ENCODE measurements around a stretch of chr10.

DNA sequence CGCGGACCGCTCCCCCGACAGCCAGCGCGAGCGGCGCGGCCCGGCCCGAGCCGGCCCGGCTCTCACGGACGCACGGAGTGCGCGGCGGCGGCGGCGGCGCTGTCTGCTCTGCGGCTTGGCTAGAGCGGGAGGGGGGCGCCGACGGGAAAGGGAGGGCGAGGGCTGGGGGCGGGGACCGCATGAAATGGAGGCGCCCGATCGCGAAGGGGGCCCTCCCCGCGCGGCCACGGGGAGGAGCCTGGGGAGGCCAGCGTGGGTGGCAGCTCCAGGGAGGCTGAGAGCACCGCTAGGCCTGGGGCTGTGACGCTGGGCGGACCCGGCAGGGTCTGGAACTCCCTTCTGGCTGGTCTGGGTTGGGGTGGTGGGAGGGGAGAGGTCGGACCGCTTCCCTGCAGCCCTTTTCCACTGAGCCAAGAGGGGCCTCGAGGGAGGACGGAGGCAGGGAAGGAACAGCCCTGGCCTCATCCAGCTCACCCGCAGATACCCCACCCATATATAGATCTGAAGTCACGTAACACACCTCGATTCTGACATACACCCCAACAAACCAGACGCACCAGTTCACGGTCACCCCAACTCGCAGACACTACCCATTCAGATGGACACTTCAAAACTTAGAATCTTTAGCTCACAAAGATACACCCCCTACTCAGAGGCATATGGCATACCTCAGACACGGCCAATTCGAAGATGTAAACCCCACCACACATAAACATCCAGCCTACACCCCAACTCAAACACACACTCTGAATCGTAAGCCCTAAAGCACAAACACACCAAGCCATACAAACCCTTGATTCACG, 9.2 kb downstream of the PSD start:
- PRO-cap: no peak
- RAMPAGE, long total RNA, 4 experiments: no peak in any of the 4 experiments

- PRO-cap: no peak
- RAMPAGE, long total RNA, 4 experiments: no peak in any of the 4 experiments
These were observed 623 bp upstream of the FBXL15 start for GRCh38 chr10:102419940-102420486.

DNA sequence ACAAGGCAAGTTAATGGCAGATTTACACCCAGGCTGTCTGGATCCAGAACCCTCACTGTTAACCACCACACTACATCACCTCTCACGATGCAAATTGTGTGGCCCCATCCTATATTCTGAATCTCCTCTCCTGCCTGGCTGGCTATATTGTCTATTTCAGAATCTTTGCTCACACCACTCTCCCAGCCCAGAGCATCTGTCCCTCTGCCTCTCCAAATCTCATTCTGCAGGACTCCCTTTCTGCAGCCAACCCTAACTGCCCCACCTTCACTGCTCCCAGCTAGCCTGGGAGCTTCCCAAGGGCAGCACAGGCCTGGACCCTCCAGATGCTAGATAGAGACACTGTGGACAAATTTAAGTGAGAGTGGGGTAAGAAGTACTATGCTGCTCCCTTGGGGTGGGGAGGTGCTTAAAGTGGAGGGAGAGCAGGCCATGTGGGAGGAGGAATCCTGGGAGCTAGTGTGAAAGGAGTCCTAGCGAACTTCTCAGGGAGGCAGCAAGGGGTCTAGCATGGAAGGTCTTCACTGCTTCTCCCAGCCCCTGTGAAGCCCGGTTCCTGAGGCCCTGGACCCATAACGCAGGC, 773 bp downstream of the CUEDC2 start:
- PRO-cap: no peak
- RAMPAGE, long total RNA, 4 experiments: no peak in any of the 4 experiments

- PRO-cap: no peak
- RAMPAGE, long total RNA, 4 experiments: no peak in any of the 4 experiments
These were observed 634 bp downstream of the MFSD13A start for GRCh38 chr10:102461799-102462258.

GRCh38 chr10:102620594-102621184, 23.6 kb upstream of the TRIM8 start:
- PRO-cap: no peak
- RAMPAGE, long total RNA, 4 experiments: no peak in any of the 4 experiments

DNA sequence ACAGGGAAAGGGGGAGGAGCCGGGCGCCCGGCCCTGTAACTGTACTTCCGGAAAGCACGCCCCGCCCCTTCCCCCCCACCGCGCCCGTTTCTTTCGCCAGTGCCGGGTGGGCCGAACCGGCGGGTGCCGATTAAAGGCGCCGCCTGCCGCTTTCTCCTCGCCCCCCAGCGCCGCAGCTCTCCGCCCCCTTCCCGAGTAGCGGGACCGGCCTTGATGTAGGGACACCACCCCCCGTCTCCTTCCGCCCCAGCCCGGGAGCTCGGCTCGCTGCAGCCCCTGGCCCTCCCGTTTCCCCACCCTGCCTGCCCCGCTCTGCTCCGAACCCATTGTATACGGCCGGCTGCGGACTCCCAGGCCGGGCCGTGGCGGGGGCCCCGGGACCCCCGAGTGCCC, 2.0 kb upstream of the TRIM8 start:
- PRO-cap: no peak
- RAMPAGE, long total RNA, 4 experiments: no peak in any of the 4 experiments

- PRO-cap: no peak
- RAMPAGE, long total RNA, 4 experiments: no peak in any of the 4 experiments
These were observed 13.9 kb downstream of the TRIM8 start for GRCh38 chr10:102657869-102658962.

GRCh38 chr10:102667966-102668495, 23.8 kb downstream of the TRIM8 start:
- PRO-cap: no peak
- RAMPAGE, long total RNA, 4 experiments: no peak in any of the 4 experiments

GRCh38 chr10:102710583-102711097, 3.6 kb downstream of the ARL3 start:
- PRO-cap: no peak
- RAMPAGE, long total RNA, 4 experiments: no peak in any of the 4 experiments

GRCh38 chr10:102752497-102752920, 8.8 kb downstream of the WBP1L start:
- PRO-cap: no peak
- RAMPAGE, long total RNA, 4 experiments: no peak in any of the 4 experiments

GRCh38 chr10:102769288-102770142, 25.8 kb downstream of the WBP1L start:
- PRO-cap: no peak
- RAMPAGE, long total RNA, 4 experiments: no peak in any of the 4 experiments

GRCh38 chr10:102780077-102780763, 36.5 kb downstream of the WBP1L start:
- PRO-cap: no peak
- RAMPAGE, long total RNA, 4 experiments: no peak in any of the 4 experiments

DNA sequence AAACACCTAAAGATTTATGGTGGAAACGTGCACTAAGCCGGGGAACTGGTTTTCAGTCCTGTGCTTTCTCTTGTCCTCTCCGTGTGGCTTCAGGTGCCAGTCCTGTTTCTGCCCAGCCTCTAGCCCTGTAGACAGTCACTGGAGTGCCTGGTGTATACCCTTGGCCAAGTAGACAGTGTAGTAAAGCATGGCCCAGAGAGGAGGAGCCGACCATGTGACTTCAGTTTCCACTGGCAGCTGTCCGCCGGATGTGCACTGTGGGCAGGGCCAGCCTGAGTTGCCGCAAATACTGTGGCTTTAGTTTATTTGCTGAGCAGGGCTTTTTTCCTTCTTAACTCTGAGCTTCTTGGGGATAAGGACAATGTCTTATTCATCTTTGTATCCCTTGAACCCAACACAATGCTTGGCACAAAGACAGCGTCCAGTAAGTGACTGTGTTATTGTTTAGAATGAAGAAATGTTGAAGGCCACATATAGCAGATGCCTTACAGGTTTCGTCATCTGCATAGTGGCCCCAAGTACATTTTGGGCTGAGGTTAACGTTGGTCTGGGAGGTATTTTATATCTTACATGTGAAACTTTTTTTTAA, 40.8 kb downstream of the CYP17A1 start:
- PRO-cap: no peak
- RAMPAGE, long total RNA, 4 experiments: no peak in any of the 4 experiments

- PRO-cap: no peak
- RAMPAGE, long total RNA, 4 experiments: no peak in any of the 4 experiments
These were observed 35.8 kb downstream of the CYP17A1 start for GRCh38 chr10:102801344-102801980.

GRCh38 chr10:102916192-102916513, 1.9 kb upstream of the CNNM2 start:
- PRO-cap: no peak
- RAMPAGE, long total RNA, 4 experiments: no peak in any of the 4 experiments

- PRO-cap: no peak
- RAMPAGE, long total RNA, 4 experiments: no peak in any of the 4 experiments
These were observed 1.2 kb downstream of the CNNM2 start for GRCh38 chr10:102919139-102919914.

DNA sequence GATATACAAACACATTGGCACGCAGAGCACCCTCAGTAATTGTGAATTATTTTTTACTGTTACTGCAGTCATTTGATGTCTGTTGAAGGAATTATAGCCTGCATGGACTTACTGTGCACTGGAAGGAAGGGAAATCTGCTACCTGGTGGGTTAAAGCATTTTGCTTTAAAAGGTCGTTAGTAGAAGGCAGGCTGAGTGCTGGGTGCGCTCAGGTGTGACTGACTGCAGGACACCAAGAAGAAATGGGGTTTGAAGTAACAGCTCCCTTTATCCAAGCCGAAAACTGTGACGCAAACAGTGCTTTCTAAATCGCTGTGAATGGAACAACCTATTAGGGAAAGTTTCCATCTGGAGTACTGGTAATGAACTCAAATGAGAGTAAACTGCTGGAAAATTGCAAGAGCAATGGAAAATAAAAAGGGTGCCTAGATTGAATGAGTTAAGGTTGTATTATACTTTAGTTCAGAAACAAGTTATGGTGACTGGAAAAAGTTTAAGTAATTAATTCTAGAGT, 95.3 kb downstream of the CNNM2 start:
- PRO-cap: no peak
- RAMPAGE, long total RNA, 4 experiments: no peak in any of the 4 experiments

DNA sequence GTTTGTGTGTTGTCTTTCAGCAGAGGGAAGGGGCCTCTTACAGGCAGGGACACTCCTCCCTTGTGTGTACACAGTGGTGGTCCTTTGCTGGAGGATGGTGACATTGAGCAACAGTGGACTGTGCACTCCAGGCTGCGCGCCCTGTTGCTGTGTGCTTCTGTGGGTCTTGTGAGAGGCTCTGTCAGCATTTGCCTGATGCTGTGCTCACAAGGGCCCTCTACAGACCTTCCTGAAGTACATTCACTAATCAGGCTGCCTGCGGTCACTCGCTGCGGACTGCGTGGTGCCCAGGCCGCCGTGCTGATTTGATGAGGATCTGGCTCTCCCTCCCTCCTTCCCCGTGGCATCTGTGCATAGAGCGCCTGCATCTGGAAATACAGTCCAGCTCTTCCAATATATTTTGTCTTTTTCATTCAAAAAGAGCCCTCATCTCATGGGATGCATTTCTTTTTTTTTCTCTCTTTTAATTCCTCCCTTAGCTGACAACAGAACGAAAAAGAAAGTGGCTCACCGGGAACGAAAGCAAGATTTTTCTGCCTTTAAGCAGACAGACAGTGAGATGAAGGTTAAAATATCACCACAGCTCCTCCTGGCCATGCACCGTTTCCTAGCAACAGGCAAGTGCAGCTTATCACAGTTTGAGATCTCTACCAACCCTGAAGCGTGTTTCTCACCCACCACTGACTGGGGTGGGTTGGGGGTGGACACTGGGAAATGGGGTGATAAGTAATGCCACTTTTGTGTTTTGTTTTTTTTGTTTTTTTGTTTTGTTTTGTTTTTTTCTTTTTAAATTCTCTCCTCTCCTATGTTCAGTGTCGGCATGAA, 136.0 kb downstream of the CNNM2 start:
- PRO-cap: no peak
- RAMPAGE, long total RNA, 4 experiments: no peak in any of the 4 experiments

- PRO-cap: no peak
- RAMPAGE, long total RNA, 4 experiments: no peak in any of the 4 experiments
These were observed 111.2 kb downstream of the NT5C2 start for GRCh38 chr10:103081729-103082377.

- PRO-cap: no peak
- RAMPAGE, long total RNA, 4 experiments: no peak in any of the 4 experiments
These were observed 81.9 kb downstream of the NT5C2 start for GRCh38 chr10:103111006-103111690.

Measured in omental fat pad (tissue), 4 donors.